Airway epithelial cell (primary cell): ENCODE data around the genes SELENOO, MIOX and LMF2.

DNA sequence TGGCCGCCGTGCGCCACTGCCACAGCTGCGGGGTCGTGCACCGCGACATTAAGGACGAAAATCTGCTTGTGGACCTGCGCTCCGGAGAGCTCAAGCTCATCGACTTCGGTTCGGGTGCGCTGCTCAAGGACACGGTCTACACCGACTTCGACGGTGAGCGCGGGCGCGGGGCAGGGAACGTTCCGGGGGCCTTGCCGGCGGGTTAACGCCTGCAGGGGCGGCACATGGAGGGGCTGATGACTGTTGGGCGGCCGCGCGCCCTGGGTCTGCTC, 1.0 kb downstream of the PIM3 start:
- RAMPAGE, long total RNA = no peak

- RAMPAGE, long total RNA = no peak
Observed at GRCh38 chr22:49968695-49969626, 8.4 kb downstream of the PIM3 start.

- RAMPAGE, long total RNA = no peak
Observed at GRCh38 chr22:49970965-49971814, 10.6 kb downstream of the PIM3 start.

DNA sequence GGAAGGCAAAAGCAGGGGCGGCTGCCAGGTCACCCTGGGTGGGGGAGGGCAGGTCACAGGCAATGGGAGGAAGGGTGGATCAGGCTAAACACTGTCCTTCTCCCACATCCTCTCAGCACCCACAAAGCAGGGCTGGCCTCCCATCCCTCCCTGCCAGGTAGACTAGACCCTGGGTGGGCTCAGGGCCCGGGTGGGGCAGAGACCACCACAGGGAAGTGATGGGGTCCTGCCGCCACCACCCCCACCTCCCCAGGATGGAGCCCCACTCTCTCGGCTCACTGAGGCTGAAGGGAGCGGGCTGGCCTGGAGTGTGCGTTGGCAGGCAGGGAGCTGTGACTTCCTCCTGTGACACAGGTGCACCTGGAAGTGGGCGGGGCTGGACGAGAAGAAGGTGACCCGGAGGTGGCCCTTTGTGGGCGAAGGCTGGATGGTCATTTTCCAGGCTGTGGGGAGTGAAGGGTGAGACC, 15.5 kb downstream of the IL17REL start:
- RAMPAGE, long total RNA = no peak

DNA sequence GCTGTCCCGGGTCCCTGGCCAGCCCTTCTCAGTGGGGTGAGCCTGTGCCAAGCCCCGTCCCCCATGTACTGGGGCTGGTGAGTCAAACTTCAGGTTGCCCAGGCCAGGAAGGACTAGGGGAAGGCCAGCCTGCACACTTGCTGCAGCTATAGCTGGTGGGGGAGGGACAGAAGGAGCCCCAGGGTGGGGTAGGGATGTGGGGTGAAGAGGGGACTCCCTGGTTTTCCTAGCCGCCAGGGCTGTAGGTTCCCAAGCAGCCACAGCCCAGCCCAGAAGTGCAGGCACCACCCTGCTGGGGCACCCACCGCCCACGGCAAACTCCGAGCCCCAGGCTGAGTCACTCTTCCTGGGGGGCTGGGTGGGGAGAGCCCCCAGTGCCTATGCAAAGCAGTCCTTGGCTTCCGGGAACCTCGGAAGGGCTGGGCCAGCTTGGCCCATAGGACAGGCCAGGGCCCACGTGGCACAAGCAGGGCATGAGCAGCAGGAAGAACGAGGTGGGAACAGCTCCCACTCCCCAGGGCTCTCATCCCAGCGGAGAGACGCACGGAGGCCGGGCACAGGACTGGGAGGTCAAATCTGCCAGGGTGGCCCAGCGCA, 4.3 kb upstream of the IL17REL start:
- RAMPAGE, long total RNA = no peak

- RAMPAGE, long total RNA = no peak
Observed at GRCh38 chr22:50086153-50086624, 963 bp upstream of the MLC1 start.

GRCh38 chr22:50169298-50170419, 872 bp upstream of the PANX2 start:
- RAMPAGE, long total RNA = no peak

GRCh38 chr22:50191732-50191944, 5.9 kb downstream of the TRABD start:
- RAMPAGE, long total RNA = no peak

GRCh38 chr22:50200659-50200930, 216 bp upstream of the SELENOO start:
- RAMPAGE, long total RNA = no peak

DNA sequence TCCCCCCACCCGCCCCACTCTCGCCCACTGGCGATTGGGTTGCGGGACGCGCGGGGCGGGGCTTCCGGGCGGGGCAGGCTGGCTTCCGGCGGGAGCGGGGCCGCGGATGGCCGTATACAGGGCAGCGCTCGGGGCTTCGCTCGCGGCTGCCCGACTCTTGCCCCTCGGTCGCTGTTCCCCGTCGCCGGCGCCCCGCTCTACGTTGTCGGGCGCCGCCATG, at the start of gene SELENOO:
SELENOO (plus strand) TSS at position 81 of the 220 bp plus-strand sequence.
- RAMPAGE, long total RNA = no peak

DNA sequence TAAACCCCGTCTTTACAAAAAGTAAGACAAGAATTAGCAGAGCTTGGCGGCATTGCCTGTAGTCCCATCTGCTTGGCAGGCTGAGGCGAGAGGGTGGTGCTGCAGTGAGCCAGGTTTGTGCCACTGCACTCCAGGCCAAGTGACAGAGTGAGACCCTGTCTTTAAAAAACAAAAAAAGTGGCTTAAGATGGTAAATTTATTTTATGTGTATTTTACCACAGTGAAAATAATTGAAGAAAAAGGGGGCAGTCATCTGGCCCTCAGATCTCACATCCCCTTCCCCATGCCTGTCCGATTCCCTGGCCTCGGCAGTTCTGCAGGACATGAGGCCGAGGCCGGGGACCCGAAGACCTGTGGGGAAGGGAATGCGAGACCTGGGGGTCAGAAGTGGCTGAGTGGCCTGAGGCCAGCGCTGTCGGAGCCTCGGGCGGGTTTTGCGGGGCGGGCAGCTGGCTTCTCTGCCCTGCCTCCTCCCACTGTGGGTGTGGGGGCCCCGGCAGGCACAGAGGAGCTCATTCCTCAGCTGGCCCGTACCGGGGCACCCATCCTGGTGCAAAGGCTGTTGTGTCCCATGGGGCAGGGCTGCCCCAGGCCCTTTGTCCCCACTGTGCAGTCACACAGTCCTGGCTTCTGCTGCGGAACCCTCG, 4.7 kb downstream of the SELENOO start:
- RAMPAGE, long total RNA = no peak

DNA sequence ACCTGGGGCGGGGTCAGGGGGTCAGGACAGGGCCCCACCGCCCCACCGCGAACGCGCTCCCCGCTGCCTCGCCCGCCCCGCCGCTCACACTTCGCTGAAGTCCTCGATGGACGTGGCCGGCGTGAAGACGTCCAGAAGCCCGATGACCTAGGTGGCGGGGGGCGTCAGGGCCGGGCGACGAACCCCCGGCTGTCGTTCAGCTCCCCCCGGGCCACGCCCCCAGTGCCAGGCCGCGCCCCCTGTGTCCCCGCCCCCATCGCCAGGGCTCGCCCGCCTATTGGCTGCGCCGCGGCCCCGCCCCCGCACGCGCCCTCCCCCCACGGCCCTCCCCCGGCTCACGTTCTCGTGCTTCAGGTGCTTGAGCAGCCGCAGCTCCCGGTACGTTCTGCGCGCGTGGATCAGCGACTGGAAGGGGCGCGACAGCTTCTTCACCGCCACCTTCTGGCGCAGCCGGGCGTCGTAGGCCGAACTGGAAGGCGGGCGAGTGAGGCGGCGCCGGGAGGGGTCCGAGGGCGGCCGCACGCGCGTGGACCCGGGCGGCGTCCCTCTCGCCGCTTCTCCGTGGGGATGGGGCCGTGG, 2.6 kb downstream of the MAPK11 start:
- RAMPAGE, long total RNA = no peak

DNA sequence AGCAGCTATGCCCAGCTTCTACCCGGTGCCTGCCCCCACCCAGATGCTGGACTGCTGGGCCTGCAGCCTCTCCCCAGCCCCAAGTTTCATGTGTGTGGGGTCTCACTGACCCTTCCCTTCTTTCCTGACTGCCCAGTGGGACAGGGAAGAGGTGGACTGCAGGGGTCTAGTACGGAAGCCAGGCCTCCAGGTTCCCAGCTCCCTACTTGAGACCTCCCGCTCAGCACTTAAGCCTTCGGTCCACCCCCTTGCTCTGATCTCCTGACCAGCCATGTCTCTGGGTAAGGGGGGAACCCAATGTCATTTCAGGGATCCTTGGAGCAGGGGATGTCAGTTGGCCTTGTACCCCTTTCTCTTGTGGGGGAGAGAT, 2.6 kb upstream of the MAPK11 start:
- RAMPAGE, long total RNA = no peak

- RAMPAGE, long total RNA = no peak
Observed at GRCh38 chr22:50278417-50279301, 8.5 kb upstream of the MAPK11 start.

GRCh38 chr22:50418637-50419615, 55.9 kb downstream of the SBF1 start:
- RAMPAGE, long total RNA = no peak

DNA sequence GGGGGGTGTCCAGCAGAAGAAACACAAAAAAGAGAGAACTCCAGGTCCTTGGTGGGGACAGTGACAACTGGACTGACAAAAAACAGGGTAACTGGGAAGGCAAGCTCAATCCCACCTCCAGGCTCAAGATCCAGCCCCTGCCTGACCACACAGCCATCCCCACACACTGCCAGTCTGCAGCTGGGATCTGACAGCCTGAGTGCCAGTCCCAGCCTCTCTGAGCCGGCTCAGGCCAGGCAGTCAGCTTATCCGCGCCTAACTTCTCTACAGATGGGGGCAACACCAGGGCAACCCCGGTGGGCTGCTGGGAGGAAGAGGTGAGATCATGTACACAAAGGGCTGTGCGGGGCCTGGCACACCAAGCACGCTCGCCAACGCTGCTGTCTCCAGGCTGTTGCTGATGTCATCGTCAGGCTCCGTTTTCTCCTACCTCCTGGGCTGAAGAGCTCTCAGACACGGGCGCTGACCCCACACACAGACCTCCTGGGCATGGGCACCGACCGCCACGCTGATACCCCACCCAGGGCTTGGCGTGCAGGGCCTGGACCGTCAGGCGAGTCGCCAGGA, 1.1 kb downstream of the SBF1 start:
- RAMPAGE, long total RNA = no peak

DNA sequence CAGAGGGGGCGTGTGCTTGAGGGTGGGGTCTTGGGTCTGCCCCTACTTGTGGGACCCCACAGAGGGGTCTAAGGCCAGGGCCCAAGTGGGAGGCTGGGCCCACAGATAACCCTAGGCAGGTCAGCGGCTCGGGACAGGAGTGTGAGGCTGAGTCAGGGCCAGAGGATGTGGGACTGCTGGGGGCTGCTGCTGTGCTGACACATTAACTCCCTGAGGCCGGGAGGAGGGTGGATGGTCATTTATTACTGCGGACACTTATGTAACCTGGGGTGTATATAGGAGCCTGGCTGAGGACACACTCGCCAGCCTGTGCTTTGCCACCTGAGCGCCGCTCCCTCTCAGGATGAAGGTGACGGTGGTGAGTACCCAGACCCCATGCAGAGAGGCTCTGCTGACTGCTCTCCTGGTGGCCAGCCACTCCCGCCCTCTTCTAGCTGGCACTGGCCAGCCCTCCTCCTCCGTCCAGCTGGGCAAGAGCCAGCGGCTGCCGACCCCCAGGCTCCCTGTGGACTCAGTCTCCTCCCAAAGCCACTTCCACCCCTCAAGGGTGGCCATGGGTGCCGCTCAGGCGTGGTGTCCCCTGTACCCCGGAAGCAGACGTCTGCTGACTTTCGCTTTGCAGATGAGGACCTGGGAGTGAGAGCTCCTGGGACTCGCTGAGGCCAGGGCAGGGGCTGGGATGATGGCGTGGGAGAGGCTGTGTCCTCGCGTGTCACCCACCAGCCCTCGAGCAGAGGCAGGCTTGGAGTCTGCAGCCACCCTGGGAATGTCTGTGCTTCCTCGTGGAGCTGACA, at the start of gene MIOX:
MIOX (plus strand) TSS at position 305 of the 794 bp plus-strand sequence.
- RAMPAGE, long total RNA = no peak

- RAMPAGE, long total RNA = no peak
Observed at GRCh38 chr22:50498248-50499007, 9.1 kb downstream of the LMF2 start.

GRCh38 chr22:50502845-50503686, 4.4 kb downstream of the LMF2 start:
- RAMPAGE, long total RNA = no peak

DNA sequence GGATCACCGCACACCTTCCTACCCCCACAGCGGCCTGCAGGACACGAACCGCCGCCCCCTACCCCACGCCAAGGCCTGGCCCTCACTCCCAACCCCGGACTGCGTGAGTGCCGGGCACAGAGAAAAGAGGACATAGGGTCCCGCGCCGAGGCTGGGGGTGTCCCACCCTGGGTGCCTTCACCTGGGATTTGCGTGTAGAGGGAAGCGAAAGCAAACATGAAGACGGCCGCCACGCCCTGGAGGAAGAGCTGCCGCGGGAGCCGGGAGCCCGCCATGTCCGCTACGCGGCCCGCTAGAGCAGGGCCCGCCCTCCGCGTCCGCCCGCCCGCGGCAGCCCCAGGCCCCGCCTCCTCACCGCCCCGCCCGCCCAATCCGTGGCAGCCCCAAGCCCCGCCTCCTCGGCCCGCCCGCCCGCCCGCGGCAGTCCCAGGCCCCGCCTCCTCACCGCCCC, at the start of gene LMF2:
LMF2 (minus strand) TSS at position 302 of the 451 bp plus-strand sequence.
- RAMPAGE, long total RNA = no peak